Cardiac fibroblast (primary cell): ENCODE data around the genes HDHD5 and RIMBP3.

GRCh38 chr22:16601605-16602786 is 9.4 kb upstream of the CCT8L2 start:
- RRBS: 3% methylated on average over 42 of the region's 146 CpGs

- RRBS: no CpG with 5 or more reads among the region's 25 CpGs
Measured at GRCh38 chr22:16603019-16603703, 10.6 kb upstream of the CCT8L2 start.

- RRBS: no CpG with 5 or more reads among the region's 5 CpGs
Measured at GRCh38 chr22:16869706-16870087, 44.5 kb upstream of the XKR3 start.

DNA sequence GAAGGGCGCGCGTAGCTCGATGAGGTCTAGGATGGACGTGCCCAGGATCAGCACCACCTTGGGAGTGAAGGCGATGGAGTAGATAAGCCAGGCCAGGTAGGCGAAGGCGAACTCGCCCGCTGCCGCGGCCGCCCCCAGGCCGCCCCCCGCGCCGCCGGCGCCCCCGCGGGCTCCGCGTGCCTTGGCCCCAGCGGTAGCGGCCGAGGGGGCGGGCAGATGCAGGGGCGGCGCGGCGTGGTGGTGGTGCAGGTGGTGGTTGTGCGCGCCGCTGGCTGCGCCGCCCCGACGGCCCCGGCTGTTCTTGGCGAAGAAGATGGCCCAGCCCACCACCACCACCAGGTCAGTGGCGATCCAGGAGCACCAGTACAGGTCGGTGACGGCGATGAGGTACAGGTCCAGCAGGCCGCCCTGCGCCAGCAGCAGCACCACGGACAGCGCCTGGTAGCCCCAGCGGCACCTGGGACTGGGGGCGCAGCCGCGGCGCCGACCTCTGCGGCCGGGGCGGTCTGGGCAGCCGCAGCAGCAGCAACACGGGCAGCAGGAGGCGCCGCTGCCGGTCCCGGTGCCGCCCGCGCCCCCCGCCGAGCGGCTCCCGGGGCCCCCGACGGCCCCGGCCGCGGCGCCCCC is 960 bp downstream of the TMEM121B start:
- RRBS: 1% methylated on average over 7 of the region's 76 CpGs

DNA sequence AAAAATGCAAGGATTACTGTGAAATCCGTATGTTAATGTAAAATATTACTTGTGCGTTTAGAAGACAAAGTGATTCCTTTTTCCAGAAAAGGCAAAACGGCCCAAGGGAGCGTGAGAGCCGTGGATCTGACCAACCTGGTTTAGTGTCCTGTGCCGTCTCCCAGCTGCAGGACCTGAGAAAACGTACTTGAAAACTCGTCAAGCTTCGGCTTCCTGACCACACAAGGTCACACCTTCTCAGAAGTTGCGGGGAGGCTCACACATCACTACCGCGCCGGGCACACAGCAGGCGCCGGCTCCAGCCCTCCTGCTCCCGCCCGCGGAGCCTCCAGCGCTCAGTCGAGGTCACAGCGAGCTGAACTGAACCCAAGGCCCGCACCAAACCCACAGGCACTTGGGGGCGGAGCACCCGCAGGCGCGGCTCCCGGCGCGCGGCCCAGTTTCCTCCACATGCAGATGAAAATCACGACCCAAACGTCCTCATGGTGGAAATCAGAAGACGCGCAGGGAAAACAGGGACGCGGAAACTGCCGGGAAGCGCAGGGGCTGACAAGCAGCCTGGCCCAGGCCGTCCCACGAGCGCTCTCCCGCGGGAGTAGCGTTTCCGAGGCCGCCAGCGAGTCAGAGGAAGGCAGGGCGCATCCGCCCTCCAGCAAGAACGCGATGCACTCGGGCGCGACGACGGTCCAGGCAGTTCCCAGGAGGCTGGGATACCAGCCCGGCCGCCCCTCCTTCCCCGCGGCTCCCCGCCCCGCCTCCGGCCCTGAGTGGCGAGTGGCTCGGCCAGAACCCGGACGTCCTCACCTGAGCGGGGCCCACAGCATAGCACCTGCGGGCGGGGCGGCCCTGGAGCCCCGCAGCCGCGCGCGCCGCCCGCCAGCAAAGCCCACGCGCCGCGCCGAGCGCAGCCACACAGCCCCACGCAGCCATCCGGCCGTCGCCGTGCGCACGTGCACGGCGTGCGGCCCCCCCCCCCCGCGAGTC is at the start of gene HDHD5:
TSS of gene HDHD5 (minus strand) at position 956 of the 984 bp plus-strand sequence.
- RRBS: 4% methylated on average over 7 of the region's 96 CpGs

- RRBS: 38% methylated on average over 4 of the region's 16 CpGs
Measured at GRCh38 chr22:17172213-17172802, 13.2 kb upstream of the HDHD5 start.

GRCh38 chr22:17267903-17268606 is 48.8 kb upstream of the ADA2 start:
- RRBS: no CpG with 5 or more reads among the region's 13 CpGs

DNA sequence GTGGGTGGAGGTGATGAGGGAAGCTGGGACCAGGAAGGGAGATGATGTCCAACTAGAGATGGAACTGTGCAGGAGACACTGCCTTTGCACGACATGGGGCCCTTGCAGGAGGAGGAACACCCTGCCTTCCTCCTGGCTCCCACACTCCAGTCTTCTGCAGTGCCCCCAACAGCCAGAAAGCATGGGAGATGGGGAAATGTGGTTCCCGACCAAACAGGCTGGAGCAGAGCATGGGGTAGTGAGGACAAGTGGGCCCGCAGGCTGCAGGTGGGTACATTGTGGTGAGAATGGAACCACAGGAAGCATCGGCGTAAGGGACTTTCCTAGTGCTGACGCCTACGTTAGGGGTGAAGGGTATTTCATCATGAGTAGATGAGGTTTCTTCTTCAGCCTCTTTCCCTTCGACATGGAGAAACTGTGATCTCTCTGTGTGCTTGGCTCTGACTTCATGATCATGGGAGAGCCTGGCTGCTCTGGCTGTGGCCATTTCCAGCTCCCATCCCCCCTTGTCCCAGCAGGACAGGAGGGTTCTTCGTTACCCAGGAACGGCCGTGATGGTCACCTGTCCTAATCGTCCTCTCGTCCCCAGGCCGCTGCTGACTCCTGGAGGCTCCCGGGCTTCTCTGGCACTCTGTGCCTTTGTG is 65.4 kb upstream of the CECR2 start:
- RRBS: no CpG with 5 or more reads among the region's 15 CpGs

DNA sequence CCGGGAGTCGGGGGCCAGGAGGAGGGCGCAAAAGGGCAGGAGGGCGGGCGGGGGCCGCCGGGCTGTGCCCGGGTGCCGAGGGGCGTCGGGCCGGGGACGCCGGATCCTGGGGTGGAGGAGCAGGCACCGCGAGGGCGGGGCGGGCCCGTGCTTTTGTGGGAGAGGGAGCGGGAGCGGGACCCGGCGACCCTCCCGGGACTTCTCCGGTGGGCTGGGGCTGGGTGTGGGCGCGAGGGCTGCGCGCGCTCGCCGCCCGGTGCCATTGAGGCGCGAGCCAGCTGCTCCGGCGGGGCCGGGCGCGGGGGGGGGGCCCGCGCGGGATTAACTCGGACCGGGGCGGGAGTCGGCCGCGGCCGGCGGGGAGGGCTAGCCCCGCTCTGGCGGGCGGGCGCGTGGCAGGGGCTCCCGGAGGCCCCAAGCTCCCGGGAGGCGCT is 777 bp downstream of the CECR2 start:
- RRBS: 2% methylated on average over 8 of the region's 59 CpGs

DNA sequence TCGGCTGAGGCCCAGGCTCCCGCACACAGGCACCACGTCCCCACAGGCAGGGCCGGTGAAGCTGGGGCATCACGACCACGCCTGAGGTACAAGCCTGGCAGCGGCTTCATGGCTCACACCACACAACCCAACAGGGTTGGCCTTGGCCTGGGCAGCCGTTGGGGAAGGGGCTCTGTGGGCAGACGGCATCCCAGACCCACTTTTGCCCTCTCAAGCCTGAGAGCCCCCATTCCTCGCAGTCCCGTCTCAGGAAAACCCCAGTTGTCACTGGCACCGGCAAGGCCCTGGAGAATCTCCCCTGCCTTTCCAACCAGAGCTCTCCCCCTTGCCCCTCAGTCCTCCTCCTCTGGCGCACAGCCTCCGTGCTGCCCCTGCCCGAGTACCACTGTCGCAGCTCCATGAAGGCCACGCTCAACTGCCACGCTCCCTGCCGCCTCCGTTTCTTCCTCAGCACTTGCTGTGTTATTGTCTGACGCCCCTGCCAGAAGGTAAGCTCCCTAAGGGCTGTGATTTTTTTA is 34.5 kb downstream of the BID start:
- RRBS: 90% methylated on average over 4 of the region's 21 CpGs

DNA sequence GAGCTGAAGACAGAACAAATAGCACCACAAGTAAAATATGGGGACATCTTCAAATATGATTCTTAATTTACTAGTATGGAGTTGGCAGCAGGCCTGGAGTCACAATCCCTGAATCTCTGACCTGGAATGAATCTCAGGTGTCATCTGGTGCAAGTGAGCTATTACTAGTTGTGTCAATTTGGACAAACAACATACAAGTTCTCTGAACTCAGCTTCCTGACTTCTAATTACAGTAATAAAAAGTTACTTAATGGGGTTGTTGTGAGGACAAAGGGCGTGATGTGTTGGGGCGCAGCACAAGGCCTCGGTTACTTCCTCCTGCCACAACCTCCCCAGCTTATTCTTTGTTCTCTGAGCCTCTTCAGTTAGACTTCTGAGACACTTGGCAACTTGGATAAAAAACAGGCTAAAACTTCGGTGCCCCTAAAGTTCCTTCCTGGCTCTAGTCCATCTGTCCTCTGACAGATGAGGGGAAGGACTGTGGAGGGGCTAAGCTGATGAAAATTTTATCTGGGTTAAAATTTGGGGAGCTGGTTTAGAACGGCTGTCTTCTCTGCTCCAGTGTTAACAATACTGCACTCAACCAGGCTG is 95.4 kb upstream of the BID start:
- RRBS: no CpG with 5 or more reads among the region's 5 CpGs

DNA sequence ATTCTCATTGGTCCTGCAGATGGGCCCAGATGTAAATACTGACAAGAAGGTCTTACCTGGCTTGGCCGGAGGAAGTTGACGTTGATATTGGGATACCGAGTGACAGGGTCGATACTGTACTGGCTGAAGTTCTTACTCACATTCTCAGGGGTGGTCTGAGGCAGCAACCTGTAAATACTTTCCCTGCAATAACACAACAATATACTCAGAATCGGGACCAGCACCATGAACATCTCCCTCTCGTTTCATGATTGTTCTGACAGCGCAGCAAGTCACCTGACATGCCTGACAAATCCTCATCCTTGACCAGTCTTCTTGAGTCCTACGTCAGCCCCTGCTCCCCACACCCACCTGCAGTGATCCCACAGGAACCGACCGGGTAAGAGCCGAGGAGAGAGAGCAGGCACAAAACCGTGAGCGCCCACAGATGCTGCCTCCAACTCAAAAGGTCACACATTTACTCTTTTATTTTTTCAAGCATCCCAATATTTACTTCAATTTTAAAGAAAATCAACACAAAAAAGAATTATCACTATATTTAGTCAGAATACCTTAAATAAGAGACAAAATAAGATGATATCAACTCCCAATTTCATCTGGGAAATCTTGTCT is 121.1 kb upstream of the BID start:
- RRBS: no CpG with 5 or more reads among the region's 13 CpGs

DNA sequence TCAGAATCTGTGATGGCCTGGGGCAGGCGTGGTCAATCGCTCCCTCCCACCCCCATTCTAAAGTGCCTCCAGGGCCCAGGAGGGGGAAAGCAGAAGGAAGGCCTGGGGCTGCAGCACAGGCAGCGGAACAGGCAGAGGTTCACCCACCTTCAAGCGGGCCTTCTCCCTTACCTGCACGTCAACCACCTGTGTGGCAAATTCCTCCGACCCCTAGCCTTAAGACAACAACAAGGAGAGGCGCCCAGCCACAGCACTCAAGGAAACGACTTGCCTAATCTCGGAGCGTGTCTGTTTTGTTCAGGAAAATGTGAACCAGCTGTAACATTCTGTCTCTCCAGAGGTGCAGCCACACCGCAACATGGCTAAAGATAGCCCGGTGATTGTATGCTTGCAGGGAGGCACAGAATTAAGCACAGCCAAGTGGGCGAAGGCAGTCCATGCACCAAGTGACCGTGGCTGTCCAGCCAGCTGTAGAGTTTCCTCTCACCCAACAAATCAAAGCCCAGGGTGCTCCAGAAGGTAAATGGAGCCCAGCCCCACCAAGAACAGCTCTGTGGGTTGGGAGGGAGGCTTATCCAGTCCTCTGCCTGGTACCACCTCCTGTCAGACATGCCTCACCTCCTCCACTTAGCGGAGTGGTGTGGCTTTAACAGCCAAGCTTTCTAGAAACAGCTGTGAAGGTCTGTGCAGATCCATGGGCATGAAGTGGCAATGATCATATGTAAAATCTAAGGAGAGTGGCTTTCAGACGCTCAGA is 82.4 kb downstream of the MICAL3 start:
- RRBS: no CpG with 5 or more reads among the region's 16 CpGs

DNA sequence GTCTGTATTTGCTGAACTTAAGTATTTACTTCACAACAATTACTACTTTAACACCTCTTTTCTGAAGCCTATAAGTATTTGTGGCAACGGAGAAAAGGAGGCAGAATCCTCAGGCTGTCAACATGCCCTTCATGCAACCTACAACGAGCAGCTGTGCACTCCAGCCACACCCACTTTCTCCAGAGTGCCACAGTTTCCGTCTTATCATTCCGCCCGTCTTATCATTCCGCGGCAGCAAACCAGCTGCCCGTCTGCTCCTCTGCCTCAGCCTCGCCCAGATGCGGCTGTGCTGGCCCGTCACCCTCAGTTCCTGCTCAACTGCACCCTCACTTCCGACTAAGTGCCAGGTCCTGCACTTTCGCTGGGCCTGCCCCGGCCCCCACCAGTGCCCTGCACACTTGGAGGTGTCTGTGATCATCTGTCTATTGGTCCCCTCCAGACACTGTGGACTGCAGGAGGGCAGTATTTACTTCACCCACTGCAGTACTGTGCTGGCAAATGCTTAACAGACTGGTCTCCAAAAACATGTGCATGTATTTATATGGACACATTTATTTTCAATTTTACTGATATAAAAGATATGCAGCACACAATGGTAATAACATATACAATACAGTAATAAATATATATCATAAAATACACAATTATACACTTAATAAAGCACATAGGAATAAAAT is 43.7 kb downstream of the MICAL3 start:
- RRBS: no CpG with 5 or more reads among the region's 14 CpGs

DNA sequence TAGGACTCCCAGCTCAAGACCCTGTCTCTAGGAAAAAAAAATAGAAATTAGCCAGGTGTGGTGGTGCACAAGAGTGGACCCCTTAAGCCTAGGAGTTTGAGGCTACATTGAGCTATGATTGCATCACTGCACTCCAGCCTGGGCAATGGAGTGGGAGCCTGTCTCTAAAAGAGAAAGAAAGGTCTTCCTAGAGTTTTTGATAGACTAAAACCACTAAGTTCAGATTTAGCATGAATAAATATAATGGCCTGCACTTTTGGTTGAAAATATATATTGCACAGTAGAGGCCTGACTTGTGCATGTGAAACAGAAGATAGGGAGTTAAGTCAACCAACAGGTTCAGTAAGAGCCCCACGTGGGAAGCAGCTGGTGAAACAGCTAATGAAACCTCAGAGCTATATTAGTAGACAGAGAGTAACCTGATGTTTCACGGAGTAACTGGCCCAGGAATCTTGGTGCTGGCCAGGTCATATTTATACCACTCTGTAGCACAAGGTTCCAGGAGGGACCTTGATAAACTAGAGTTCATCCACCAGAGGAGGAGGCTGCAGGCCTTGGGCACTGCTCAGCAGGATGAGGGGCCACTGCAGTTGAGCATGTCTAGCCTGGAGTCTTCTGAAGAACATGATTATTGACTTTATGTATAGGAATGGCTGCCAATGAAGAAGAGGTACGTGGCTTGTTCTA is 4.7 kb upstream of the MICAL3 start:
- RRBS: no CpG with 5 or more reads among the region's 3 CpGs

DNA sequence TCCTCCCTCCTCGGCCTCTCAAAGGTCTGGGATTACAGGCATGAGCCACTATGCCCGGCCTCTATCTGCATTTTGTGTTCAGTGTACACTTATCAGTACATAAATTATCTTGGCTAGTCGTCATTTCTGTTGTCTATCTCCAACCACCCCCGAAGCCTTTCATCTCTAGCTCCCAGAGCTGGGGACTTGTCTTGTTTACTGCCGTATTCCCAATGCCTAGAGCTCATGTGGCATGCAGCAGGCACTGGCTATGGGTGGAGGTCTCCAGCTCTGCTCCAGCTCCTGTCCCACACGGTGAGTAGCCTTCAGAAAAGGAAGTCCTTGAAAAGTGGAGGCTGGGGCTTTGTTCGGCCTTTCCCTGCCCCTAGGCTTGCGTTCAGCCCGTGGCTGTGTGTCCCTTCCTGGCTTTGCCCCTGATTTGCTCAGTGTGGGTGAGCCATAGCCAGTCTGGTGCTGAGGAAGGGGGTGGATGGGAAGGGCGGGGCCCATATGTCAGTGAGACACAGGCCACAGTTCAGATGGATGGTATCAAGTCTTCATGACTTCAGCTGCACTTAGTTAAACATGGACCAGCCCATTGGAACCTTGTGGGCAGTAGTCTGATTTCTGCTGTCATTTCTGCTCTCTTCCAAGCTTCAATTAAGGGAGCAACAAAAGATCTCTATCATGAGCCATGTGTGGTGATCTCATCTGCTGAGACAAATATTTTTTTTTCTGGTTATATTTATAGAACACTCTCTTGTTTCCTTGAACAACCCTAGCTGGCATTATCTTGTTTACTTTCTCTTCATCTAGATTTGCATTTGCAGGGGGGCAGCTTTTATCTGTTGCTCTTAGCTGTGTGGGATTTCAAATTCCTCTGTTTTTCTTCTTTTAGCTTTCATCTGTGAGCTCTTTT is 21.7 kb upstream of the PEX26 start:
- RRBS: no CpG with 5 or more reads among the region's 10 CpGs

DNA sequence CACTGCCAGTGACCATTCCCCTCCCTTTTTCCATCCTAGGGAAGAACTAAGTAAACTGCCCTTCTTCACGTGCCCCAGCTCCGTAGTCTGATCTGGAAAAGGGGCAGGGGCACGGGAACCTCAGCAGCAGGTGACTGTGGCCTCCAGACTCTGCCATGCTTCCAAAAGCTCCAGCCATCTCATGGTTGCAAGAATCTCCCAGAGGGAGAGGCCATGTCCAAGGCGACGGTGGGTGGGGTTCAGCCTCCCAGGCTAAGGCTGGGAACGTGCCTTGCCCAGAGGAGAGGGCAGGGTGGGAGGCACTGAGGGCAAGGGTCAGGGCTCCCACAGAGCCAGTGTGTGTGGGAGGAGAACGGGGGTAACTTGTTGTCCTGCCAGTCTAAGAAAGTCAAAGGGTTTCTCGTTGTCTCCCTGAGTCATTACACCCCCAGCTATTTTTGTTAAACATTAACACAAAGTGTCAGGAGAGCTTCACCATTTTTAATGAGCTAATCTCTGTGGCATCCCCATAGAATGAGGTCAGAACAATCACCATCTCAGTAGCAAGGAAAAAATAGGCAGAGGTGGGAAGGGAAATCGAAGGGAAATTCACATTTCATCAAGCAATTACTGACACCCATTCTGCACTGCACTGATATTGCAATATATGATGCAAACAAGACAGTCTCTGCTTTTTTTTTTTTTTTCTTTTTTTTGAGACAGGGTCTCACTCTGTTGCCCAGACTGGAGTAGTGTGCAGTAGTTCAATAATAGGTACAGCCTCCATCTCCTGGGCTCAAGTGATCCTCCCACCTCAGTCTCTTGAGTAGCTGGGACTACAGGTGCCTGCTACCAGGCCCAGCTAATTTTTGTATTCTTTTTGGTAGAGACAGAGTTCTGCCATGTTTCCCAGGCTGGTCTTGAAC is 16.5 kb upstream of the PEX26 start:
- RRBS: no CpG with 5 or more reads among the region's 9 CpGs

- RRBS: no CpG with 5 or more reads among the region's 9 CpGs
Measured at GRCh38 chr22:18113049-18113581, 2.5 kb downstream of the TUBA8 start.

DNA sequence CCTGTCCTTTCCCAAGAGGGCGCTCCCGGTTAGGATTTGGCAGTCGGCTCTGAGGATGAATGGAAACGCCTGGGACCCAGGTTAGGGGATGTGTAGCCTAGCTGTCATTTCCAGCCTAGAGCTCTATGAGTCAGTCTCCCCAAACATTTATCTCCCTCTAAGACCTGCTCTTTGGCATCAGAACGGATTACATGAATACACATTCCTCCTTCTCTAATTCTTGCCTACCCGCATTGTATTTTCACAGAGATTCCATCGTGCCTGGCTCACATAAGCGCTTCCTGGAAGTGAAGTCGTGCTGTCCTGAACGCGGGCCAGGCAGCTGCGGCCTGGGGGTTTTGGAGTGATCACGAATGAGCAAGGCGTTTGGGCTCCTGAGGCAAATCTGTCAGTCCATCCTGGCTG is 7.3 kb downstream of the USP18 start:
- RRBS: no CpG with 5 or more reads among the region's 14 CpGs

- RRBS: no CpG with 5 or more reads among the region's 9 CpGs
Measured at GRCh38 chr22:18611654-18612257, at the start of gene RIMBP3. Gene RIMBP3, minus strand, starts transcription at chr22:18611919.